A549 (cell line): ENCODE data around the genes AKAP3 and ANO2.

GRCh38 chr12:4647895-4648420, 893 bp downstream of the AKAP3 start:
- PRO-cap, result no peak
CAGE:
- cytosol, long polyA plus RNA, result no peak
- long polyA plus RNA, result no peak
- nucleus, long polyA plus RNA, result no peak

- PRO-cap, result bidirectional peak, plus-strand start at chr12:4649104, minus-strand start at chr12:4649051
CAGE:
- cytosol, long polyA plus RNA, result no peak
- long polyA plus RNA, result start-site peak on the plus strand at chr12:4649115-4649126, 203 and 83 reads in 2 replicates
- nucleus, long polyA plus RNA, result no peak
Measured at GRCh38 chr12:4648421-4649683, at the start of gene AKAP3. TSS of gene AKAP3 (minus strand) at chr12:4649051.

DNA sequence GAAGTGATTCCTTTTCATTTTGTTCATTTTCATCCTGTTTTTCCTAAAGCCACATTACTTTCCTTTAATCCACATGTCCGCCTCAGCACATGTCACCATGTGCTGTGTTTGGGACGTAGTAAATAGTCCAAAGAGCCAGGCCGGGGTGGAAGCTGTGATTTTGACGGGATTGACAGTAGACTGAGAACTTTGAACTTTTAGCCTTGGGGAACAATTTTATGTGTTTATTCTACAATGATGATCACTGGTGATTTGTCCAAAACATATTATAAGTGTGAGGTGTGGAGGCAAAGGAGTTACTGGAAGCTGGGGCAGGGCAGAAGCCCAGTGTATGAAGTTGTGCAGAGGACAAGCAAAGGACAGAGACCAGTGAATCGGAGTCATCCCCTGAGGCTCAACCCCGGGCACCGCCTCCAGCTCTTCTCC, 1.2 kb upstream of the GALNT8 start:
- PRO-cap, result no peak
CAGE:
- cytosol, long polyA plus RNA, result no peak
- long polyA plus RNA, result no peak
- nucleus, long polyA plus RNA, result no peak

GRCh38 chr12:5121829-5122169, 78.1 kb downstream of the KCNA5 start:
- PRO-cap, result unidirectional peak, plus-strand start at chr12:5121977
CAGE:
- cytosol, long polyA plus RNA, result no peak
- long polyA plus RNA, result no peak
- nucleus, long polyA plus RNA, result no peak

DNA sequence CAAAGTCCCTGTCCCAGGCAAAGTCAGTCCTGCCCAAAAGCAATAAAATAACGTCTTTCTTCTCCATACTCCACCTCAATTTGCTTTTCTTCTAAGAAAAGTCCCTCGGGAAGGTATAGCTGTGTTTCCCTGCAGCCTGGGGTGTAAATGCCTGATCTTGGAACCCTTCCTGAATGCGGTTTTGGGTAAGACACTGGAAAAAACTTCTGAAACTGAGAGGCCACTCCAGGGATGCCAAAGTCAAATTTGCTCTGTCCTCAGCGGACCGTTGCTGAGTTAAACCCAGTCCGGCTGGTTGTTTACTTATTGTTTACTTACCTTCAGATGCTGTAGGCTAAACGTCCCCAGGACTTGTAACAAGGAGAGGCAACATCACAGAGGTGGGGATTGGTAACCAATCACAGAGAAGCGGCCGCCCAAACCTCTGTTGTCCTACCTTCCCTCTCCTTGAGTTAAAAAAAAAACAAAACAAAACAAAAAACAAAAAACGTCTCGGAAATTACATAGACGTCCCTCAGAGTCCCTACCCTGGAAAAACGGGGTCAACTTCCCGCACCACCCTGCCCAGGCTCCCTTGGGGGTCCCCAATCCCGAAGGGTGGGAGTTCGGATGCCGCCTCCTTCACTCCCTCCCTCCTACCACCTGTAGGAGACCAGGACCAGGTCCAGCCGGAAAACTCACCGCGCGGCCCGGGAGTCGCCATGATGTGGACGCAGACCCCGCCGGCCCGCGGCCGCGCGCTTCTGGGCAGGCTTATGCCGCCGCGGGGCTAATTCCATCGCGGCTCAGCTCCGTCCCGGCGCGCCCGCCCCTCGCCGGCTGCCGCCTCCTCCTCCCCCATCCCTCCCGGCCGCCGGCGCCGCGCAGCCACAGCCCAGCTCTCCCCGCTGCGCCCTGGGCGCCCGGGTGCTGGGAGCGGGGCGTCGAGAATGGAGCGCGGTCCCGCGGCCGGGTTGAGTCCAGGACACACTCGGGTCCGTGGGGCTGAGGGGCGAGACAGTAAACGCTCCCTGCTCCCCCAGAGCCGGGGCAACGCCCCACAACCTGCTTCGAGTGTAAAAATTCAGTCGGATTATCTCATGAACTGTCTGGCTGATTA, at the start of gene ANO2:
Gene ANO2, minus strand, starts transcription at position 745 of the 1,099 bp plus-strand sequence.
- PRO-cap, result unidirectional peak, plus-strand start at position 670 of the sequence
CAGE:
- cytosol, long polyA plus RNA, result no peak
- long polyA plus RNA, result no peak
- nucleus, long polyA plus RNA, result no peak

DNA sequence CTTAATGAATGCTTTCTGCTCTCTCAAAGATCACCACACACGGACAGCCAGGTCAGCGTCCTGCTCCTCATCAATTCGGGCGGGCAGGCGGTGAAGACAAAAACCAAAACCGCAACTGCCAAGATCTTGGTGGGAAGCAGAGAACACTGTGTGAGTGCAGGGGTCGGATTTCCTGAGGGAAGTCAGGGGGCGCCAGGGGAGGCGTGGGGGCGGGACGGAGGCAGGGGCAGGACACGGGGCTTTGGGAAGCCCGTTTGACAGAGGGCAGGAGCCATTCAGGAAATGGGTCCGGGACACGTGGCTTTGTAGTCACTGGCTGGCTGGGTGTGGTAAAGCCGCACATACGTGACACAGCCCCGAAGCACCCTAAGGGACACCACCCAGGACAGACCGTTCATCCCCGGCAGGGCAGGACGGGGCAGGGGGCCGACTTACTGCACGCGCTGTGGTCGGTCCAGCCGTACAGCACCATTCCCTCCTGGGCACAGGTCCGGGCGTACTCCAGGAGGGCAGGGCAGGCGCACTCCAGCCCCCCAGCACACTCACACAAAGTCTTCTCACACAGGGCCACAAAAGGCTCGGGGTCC, 49.5 kb downstream of the VWF start:
- PRO-cap, result no peak
CAGE:
- cytosol, long polyA plus RNA, result no peak
- long polyA plus RNA, result no peak
- nucleus, long polyA plus RNA, result no peak

GRCh38 chr12:6084104-6085072, 40.1 kb downstream of the VWF start:
- PRO-cap, result no peak
CAGE:
- cytosol, long polyA plus RNA, result no peak
- long polyA plus RNA, result no peak
- nucleus, long polyA plus RNA, result no peak

DNA sequence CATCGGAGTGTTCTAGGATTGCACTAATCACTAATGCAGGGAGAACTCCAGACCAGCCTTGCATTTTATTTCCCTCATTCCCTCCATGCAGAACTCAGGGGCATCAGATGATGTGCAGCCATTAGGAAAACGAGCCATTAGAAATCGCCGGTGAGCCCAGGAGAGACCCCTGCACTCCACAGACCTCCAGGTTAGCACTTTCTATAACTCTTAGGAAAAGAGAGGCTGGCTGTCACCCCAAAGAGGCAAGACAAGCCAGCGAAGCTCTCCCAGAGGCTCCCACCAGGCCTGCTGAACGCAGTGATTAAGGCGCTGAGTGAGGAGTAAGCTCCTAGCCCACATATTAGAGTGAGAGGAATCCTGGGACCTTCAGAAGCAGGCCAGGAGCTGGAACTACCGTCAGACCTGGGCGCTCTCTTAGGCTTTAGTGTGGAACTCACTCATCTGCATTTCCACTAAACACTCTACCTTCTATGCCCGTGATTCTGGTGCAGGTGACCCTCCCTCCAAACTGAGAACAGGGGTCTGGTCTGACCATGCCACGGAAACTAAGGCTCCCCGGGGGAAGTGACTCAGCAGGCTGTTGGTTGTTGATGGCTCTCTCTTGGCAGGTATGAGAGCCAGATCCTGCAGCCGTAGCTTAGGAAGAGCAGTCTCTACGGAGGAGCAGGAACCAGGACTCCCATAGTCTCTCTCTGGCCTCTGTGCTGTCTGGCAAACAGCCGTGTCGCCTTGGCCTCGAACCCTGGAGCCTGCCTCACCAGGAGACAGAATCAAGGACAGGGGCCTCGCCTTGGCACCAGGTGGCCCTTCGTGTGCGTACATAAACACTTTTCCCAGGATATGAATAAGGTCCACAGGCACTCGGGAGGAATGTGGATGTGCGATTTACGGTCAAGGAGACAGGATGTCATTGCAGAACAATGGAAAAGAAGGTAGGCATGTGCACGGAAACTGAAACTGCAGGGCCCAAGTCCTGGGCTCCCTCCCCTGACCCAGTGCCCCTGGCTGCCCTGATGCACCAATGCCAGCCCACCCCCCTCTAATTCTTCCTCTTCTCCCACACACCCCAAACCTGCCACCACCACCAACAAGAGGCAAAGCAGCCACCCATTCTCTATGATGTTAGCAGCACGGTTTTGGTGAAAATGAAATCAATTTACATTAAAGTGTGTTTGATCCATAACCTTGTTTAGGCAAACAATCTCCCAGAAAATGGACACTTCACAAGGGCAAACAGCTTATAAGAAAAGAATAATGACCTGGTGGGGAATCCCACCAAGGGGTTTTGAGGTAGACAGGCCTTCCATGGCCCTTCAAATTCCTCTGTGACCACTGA, 8.0 kb downstream of the VWF start:
- PRO-cap, result no peak
CAGE:
- cytosol, long polyA plus RNA, result no peak
- long polyA plus RNA, result no peak
- nucleus, long polyA plus RNA, result no peak

DNA sequence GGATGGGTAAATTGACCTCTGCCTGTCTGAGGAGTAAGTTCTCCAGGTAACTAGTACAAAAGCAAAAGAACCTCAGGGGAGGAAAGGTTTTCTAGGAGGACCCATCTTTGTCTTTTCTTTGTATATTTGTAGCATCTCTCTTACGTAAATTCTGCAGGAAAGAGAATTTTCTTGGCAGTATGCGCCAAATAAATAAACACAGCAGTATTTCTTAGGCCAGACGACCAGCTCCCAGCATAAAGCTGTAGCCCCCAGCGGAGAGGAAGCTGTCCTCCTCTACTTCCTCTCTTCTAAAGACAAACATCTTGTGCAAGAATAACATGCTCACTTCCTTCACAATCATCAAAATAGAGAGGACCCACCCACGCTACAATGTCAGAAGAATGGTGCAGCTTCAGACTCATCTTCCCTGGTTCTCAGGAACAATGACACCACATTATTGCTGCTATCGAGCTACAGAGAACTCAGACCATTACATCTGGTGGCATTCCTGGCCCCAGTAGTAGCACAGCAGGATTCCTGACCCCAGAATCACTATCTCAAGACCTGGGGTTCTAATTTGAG, 16.5 kb upstream of the VWF start:
- PRO-cap, result no peak
CAGE:
- cytosol, long polyA plus RNA, result no peak
- long polyA plus RNA, result no peak
- nucleus, long polyA plus RNA, result no peak

- PRO-cap, result no peak
CAGE:
- cytosol, long polyA plus RNA, result no peak
- long polyA plus RNA, result no peak
- nucleus, long polyA plus RNA, result no peak
Measured at GRCh38 chr12:6159884-6160422, 35.5 kb upstream of the VWF start.

- PRO-cap, result no peak
CAGE:
- cytosol, long polyA plus RNA, result no peak
- long polyA plus RNA, result no peak
- nucleus, long polyA plus RNA, result no peak
Measured at GRCh38 chr12:6181924-6182934, 18.0 kb upstream of the CD9 start.

GRCh38 chr12:6215601-6216841, 15.8 kb downstream of the CD9 start:
- PRO-cap, result bidirectional peak, plus-strand start at chr12:6216213, minus-strand start at chr12:6216109
CAGE:
- cytosol, long polyA plus RNA, result no peak
- long polyA plus RNA, result no peak
- nucleus, long polyA plus RNA, result no peak

DNA sequence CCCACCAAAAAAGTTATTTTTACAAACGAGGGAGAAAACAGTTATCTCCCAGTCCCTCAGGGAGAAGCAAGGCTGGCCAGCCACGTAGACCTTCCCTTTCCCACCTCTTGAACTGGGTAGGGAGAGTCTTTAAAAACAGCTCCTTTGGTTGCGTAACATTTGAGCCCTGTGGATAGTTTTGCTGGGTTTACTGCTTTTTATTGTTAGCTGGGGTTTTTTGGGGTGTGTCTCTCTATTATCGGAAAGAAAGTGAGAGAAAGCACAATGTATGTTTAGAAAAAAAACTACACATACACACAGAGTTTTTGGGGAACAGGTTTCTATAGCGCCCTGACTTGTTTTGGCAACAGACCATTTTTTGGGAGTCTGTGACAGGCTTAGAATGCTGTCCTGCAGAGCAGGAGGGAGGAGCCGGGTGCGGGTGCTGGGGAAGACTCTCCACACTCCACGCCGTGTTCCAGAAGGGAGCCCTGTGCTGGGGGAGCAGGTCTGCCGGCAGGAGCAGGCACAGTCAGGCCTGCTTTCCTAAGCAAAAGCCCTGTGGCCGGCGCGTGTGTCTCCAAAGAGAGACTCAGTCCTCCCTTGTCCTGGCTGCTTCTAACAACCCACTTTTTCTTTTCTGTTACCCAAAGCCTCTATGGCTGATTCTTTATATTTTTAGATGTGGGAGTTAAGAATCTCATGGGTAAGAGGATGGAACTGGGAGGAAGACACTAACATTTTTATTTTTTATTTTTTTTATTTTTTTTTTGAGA, 26.4 kb downstream of the CD9 start:
- PRO-cap, result no peak
CAGE:
- cytosol, long polyA plus RNA, result no peak
- long polyA plus RNA, result no peak
- nucleus, long polyA plus RNA, result no peak

DNA sequence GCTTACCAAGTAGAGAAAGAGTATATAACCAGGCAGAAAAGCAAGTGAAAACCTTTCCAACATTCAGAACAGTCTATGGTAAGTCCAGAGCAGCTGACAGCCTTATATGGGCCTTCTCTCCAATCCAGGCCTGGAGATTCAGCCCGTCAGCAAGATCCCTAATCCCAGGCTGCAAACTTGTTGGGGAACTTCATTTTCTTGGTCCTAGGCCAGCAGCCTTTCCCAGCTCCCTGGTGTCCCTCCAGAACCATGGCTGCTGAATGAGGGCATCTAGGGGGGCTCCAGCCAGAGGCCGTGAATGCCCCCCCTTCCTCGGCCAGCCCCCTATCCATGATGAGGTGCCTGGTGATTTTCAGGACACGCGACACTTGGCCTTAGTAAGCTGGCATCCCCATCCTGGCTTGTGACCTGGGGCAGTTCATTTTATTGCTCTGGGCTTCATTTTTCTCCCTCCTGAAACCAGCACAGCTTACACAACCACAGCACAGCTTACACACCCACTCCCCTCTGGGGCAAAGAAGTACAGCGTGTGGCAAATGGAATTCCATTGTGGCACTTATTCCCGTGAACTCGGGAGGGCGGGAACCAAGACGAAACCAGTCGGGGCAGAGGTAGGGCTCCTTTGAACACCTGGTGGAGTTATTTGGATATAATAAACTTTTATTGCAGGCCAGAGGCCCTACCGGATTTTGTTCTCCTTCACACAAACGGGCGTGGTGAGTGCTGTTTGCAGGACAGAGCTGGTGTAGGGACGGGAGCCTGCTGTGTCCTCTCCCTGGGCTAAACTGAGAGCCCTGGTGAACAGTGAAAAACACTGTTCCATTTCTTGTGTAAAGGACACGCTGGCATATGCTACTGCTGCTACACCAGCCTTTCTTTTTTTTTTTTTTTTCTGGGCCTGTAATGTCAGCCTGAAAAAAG, 29.0 kb downstream of the CD9 start:
- PRO-cap, result bidirectional peak, plus-strand start at position 706 of the sequence, minus-strand start at position 456 of the sequence
CAGE:
- cytosol, long polyA plus RNA, result no peak
- long polyA plus RNA, result no peak
- nucleus, long polyA plus RNA, result no peak

DNA sequence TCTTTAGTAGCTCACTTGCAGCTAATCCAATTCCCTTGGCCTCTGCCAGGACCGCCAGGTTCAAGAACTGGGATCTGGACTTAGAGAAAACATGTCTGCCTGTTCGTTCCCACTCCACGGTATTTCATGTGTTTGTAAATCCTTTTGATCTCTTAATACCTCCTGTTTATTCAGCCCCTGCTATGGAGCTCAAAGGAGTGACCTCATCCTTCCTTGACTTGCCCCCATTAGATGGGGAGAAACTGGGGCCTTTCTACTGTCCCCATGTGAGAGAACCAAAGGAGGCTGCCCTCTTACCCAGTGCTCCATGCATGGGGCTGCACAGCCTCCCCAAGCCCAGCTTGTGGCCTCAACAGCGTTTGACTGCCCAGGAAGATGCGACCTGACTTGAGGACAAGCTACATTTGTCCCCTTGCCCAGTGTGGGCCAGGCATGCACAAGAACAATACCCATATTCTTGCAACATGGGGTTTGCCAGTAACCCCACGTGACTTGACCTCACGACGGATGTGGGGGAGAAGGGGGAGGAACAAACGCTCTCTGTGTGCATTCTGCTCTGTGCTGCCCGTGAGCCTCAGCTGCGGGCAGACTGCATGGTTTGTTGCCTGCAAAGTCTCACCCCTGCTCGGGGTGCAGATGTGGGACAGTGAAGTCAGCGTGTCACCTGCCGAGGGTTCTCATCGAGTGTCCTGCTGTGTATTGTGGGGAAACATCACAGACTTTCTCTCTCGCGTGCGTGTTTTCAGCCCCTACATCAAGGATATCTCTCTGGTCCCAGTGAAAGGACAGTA, 30.4 kb downstream of the CD9 start:
- PRO-cap, result no peak
CAGE:
- cytosol, long polyA plus RNA, result no peak
- long polyA plus RNA, result no peak
- nucleus, long polyA plus RNA, result no peak

GRCh38 chr12:6231519-6231850, 31.3 kb downstream of the CD9 start:
- PRO-cap, result no peak
CAGE:
- cytosol, long polyA plus RNA, result no peak
- long polyA plus RNA, result no peak
- nucleus, long polyA plus RNA, result no peak

GRCh38 chr12:6266989-6267766, 43.3 kb upstream of the PLEKHG6 start:
- PRO-cap, result no peak
CAGE:
- cytosol, long polyA plus RNA, result no peak
- long polyA plus RNA, result no peak
- nucleus, long polyA plus RNA, result no peak

DNA sequence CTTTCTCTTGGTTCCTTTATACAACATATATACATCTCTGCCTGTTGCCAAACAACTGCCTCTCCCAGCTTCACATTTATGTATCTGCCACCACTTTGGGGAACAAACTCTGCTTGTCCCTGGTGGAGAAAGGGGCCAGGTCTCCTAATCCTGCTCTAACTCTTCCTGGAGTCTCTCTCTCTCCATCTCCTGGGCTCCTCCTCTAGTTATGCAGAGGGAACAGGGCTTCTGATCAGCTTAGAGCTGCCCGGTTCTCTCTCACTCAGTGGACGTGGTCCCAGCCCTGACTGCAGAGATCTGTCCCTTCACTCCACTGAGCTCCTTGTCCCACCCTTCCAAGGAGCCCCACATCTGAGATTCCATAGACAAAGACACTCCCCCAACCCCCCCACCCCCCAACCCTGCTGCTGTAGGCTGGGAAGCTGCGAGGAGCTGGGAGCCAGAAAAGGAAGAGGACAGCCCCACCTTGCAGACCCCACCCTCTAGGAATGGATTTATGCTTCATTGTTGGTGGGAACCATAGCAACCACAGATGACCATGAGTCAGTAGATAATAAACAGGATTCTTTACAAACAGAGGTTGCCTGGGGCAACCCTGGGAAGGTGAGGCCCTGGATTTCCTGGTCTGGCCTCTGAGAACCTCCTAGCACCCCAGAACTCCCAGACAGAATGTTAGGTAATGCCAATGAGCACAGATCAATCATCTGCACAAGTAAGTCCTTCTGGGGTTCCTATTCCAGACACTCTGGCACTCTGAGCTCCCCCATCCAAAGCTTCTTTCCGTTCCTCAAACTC, 15.5 kb upstream of the PLEKHG6 start:
- PRO-cap, result no peak
CAGE:
- cytosol, long polyA plus RNA, result no peak
- long polyA plus RNA, result no peak
- nucleus, long polyA plus RNA, result no peak

- PRO-cap, result no peak
CAGE:
- cytosol, long polyA plus RNA, result no peak
- long polyA plus RNA, result no peak
- nucleus, long polyA plus RNA, result no peak
Measured at GRCh38 chr12:6303036-6303366, 7.5 kb upstream of the PLEKHG6 start.

- PRO-cap, result no peak
CAGE:
- cytosol, long polyA plus RNA, result no peak
- long polyA plus RNA, result no peak
- nucleus, long polyA plus RNA, result no peak
Measured at GRCh38 chr12:6324865-6325579, 14.5 kb downstream of the PLEKHG6 start.